Paraaortic lymph node (tissue), 1 donor: ENCODE results near the gene C20orf203.

GRCh38 chr20:31841857-31842336 is 3.5 kb downstream of the FOXS1 start:
- PRO-cap = no peak

DNA sequence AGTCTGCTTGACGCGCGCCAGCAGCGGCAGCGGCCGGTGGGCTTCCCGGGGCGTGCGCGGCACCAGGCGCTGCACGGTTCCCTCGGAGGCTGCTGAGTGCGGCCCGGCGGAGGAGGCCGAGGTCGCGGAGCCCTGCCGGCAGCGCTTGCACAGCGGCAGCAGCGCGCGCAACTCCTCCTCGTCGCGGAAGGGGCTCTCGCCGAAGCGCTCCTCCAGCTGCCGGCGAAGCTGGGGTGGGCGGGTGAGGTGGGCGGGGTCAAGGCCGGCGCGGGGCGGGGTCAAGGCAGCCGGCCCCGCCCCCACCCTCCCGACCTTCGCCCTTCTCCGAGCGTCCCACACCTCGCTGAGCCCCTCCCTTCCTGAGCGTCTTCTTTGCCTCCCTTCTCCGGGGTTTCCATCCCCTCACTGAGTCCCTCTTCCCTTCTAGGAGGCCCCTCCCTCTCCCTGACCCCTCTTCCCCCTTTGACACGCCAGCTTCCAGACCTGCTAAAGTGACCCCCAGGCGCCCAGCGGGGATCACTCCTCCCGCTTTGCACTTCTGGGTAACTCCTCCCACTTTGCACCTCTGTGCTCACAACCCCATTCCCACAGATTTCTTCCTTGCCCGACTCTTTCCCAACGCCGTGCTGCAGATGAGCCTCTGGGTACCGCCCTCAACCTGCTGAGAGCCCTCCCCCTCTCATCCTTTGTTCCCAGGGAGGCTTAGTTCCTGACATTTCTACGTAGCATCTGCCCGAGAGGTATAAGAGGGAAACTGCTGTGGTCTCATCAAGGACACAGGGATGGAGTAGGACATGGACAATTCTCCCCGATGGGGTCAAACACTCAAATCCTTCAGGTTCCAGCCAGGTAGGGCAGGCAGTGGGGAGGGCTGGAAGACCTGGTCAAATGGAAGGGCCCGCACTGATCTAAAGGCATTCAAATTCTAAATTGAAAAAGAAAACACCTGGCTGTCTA is 8.6 kb downstream of the DUSP15 start:
- PRO-cap = unidirectional peak, minus-strand start at position 185 of the sequence

DNA sequence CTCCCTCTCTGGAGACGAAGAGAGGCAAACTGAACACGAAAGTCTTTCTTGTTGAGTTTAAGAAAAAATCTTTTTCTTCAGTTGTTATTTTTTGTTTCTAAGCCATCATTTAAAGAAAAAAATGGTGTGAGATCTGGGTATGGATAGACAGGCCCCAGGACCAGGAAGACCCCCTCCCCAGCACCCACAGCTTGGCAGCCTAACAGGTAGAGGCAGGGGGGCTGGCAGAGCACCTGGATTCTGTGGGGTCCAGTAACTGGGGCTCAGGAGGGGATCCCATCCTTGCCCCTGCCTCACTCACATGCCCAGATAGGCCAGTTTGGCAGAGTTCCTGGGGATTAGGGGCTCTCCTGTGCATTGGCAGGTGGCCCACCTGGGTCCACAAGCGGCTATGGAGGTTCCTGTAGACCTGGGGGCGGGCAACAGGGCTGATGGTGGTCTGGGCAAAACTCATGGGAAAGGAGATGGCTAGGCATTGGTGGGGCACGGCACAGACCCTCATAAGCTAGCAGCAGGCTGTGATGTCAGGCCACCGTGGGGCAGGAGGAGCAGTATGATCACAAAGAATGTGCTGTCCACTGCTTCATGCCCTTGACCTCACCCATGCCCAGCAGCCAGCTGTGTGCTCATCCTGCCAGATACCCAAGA is 19.4 kb downstream of the PLAGL2 start:
- PRO-cap = no peak

DNA sequence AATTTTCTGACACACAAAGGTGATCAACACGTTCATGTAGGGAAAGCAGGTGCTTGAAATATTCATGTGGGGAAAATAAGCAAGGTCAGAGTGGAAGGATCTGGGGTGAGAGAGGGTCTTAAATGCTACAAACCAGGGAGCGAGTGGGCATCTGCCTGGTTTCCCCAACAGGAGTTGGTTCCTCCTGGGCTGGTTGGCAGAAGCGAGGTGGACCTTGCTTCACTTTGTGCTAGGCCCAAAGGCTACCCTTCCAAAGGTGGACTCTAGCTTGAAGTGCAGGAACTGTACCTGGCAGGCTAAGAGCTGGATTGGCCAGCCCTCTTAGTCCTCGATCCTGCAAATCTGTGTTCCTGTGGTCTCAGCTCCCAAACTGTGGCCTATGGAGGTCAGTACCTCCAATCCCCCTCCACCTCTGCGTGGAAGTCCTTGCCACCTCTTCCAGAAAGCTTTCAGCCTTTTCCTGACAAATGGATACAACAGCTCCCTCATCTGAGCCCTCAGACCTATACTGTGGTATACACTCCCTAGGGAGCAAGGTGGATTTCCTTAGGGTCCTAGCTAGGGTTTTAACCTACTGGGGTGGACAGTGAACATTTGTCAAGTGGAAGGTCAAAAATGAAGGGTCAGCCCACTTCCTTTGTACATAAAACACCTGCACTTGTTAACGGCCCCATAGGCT is 16.6 kb downstream of the PLAGL2 start:
- PRO-cap = no peak

- PRO-cap = no peak
Observed at GRCh38 chr20:32195763-32196694, 11.5 kb downstream of the PLAGL2 start.

DNA sequence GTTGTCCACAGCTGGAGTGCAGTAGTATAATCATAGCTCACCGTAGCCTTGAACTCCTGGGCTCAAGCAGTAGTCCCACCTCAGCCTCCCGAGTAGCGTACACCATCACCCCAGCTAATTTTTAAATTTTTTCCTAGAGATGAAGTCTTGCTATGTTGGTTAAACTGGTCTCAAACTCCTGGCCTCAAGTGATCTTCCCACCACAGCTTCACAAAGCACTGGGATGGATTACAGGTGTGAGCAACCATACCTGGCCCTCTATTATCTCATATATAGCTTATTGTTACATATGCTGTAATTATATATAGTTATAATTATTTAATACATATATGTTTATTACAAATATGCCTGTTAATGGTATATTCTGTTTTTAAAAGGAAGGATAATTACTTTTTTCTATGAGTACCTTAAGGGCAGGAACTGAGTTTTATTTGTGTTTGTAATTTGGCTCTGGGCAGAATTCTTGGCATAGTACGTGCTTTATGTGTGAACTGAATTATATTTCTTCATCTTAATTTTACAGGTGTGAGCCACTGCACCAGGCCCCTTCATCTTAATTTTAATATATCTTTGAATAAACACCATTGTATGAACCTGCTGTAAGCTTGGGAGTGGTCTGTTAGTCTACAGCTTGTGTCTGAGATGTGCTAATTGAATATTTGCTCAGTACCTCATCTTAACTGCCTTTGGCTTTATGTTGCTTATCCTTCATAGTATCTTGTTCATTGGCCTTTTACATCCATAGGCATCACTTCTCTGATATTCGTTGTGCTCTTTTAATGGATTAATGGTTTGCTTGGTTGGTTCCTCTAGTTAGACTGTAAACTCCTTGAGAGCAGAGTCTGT is 13.7 kb downstream of the ASXL1 start:
- PRO-cap = no peak

DNA sequence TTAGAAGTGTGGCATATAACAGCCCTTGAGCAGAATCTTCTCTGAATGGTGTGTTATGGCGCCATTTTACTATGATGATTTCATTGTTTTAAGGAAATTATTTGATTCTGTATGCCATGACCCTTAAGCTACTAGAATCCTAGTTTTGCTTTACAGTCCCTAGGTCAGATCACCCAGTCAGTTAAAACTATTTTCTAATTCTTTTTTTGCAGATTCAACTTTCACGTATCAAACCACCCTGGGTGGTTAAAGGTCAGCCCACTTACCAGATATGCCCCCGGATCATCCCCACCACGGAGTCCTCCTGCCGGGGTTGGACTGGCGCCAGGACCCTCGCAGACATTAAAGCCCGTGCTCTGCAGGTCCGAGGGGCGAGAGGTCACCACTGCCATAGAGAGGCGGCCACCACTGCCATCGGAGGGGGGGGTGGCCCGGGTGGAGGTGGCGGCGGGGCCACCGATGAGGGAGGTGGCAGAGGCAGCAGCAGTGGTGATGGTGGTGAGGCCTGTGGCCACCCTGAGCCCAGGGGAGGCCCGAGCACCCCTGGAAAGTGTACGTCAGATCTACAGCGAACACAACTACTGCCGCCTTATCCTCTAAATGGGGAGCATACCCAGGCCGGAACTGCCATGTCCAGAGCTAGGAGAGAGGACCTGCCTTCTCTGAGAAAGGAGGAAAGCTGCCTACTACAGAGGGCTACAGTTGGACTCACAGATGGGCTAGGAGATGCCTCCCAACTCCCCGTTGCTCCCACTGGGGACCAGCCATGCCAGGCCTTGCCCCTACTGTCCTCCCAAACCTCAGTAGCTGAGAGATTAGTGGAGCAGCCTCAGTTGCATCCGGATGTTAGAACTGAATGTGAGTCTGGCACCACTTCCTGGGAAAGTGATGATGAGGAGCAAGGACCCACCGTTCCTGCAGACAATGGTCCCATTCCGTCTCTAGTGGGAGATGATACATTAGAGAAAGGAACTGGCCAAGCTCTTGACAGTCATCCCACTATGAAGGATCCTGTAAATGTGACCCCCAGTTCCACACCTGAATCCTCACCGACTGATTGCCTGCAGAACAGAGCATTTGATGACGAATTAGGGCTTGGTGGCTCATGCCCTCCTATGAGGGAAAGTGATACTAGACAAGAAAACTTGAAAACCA is 76.5 kb downstream of the ASXL1 start:
- PRO-cap = no peak

- PRO-cap = no peak
Observed at GRCh38 chr20:32463497-32464702, 105.8 kb downstream of the ASXL1 start.

DNA sequence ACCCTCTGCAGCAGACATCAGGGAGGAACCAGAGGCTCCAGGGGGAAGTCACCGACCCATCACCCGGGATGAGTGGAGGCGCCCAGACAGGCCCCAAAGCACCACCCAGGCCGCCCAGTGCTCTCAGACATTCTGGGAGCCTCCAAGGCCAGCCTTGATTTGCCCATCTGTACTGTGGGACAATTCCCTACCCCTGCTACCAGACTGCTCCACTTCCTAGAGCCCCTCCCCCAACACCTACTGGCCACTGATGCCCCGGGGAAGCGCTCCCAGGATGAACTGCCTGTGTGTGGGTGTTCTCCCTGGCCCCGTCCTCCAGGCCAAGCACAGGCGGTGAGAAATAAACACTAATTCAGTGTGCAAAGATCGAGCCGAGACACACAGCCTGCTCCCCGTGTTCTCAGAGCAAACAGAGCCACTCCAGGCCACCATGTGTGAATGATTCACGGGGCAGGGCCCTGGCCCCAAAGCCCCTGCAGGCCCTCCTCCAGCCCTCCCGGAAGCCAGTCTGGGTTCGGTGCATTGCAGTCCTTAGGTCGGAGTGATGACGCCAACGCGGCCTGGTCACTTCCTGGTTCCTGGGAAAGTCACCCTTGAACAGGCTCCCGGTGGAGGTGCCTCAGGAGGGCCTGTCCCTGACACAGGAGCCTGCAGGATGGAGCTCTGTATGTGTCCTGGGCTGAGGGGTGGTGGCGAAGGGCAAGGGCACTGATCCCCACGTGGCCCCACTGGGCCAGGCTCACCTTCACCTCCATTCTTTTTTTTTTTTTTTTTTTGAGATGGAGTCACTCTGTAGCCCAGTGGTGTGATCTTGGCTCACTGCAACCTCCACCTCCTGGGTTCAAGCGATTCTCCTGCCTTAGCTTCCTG is 107.3 kb downstream of the ASXL1 start:
- PRO-cap = no peak

- PRO-cap = no peak
Observed at GRCh38 chr20:32481202-32481840, 103.8 kb downstream of the NOL4L start.

GRCh38 chr20:32483150-32484061 is 101.7 kb downstream of the NOL4L start:
- PRO-cap = bidirectional peak, plus-strand start at chr20:32483878, minus-strand start at chr20:32483512; unidirectional peak, plus-strand start at chr20:32483928

GRCh38 chr20:32513248-32513693 is 71.9 kb downstream of the NOL4L start:
- PRO-cap = no peak

DNA sequence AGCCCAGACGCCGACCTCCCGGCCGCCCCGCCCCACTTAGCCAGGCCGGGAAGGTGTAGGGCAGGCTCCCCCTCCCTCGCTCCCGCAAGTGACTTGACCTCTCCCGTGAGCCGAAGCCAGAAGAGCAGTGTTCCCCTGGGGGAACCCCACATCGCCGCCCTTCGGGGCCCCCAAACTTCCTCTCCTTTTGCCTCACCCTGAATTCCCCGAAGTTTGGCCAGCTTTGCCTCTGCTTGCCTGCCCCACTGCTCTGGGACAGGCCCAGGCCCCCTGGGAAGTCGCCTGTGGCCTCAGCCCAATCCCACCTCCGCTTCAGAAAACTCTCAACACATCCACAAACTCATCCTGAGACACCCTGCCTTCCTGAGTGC is 527 bp upstream of the NOL4L start:
- PRO-cap = unidirectional peak, minus-strand start at position 90 of the sequence

DNA sequence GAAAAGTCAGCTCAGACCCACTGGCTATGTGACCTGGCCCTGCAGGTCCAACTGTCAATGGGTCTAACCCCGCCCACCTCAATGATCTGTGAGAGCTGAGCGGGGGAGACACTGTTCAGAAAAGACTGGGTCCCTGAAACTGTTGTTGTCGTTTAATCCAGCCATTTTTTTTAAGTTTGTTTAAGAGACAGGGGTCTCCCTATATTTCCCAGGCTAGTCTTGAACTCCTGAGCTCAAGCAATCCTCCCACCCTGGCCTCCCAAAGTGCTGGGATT is at the start of gene C20orf203:
Gene C20orf203, minus strand, starts transcription at position 30 of the 275 bp plus-strand sequence.
- PRO-cap = no peak

DNA sequence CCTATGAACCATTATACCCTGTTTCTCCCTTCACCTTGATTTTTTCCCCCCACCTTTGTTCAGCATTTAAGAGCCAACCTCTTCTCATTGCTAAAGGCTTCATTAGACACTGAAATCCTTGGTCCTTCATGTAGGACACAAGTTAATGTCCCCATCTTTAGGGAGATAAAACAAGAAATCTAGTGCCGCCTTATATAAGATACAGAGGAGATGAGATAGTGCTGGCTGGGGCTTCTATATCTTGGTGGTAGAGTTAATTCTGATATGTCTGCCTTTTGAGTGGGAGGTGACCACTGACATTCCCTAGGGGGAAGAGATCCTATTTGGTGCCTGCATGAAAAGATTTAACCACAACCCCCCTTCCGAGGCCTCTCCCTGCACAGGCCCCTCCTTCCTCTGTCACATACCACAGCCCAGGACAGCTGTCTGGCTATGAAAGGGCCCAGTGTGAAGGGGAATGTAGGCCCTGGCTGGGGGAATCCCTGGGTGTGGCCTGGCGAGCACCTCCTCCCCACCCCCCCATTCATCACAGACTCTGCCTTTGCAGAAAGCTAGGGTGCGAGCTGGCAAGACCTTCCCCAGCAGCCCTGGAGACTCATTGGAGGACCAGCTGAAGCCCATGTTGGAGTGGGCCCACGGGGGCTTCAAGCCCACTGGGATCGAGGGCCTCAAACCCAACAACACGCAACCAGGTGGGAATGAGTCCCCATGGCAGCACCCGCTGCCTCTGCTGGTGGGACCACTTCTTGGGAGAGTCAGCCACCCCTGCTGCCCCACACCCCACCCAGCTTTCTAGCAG is 27.5 kb upstream of the MAPRE1 start:
- PRO-cap = no peak

DNA sequence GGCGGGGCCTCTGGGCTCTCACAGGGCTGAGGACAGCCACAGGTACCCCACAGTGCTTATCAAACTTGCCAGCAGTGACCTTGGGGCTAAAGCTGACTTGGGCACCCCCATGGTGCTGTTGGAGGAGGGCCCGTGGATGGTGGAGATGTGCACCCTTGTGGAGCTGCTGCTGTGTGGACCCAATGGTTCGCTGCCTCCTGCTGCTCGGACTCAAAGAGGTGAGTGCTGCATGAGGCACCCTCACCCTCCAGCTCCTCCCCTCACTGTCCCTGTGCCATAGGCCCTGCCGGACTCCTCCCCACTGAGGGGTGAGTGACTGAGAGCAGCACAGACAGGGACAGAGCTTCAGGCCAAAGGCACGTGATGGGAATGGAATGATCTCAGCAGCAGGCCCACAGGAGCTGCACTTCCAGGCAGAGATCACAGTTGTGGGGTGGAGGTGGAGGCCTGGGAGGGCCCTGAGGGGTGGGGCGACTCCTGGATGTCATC is 28.0 kb downstream of the SUN5 start:
- PRO-cap = no peak

GRCh38 chr20:33235659-33235858 is 237 bp upstream of the BPIFA1 start:
- PRO-cap = no peak

GRCh38 chr20:33373931-33374481 is 27.3 kb downstream of the CDK5RAP1 start:
- PRO-cap = no peak

- PRO-cap = no peak
Observed at GRCh38 chr20:33505506-33506210, 15.8 kb downstream of the CBFA2T2 start.

DNA sequence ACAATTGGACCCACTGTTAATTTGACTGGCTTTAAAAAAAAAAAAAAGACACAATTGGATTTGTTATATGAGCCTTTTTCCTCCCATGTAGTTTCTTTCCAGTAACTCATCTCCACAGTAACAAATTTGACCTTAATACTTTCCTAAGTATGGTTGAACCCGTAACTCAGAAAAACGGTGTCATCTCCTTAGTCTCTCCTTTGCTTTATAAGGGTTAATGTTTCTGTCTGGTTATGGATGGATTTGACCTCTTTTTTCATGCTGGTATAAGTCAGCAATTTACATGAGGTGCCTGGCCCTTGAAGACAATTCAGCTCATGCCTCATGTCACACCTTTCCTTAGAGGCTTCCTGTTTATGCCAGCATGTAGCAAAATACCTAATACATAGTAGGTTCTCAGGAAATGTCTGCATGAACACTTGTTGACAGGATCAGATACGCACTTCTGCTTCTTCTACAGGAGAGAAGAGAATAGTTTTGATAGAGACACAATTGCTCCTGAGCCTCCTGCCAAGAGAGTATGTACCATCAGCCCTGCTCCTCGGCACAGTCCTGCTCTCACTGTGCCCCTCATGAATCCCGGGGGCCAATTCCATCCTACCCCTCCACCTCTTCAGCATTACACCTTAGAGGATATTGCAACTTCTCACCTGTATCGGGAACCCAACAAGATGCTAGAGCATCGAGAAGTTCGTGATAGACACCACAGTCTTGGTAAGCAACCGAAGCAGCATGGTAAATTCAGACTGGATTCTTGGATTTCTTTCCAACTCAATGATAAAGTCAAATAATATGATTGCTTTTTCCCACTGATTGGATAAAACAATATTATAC is 37.6 kb upstream of the C20orf144 start:
- PRO-cap = bidirectional peak, plus-strand start at position 422 of the sequence, minus-strand start at position 307 of the sequence